Mammary epithelial cell (primary cell): ENCODE measurements around the genes DOK7 and EVC.

DNA sequence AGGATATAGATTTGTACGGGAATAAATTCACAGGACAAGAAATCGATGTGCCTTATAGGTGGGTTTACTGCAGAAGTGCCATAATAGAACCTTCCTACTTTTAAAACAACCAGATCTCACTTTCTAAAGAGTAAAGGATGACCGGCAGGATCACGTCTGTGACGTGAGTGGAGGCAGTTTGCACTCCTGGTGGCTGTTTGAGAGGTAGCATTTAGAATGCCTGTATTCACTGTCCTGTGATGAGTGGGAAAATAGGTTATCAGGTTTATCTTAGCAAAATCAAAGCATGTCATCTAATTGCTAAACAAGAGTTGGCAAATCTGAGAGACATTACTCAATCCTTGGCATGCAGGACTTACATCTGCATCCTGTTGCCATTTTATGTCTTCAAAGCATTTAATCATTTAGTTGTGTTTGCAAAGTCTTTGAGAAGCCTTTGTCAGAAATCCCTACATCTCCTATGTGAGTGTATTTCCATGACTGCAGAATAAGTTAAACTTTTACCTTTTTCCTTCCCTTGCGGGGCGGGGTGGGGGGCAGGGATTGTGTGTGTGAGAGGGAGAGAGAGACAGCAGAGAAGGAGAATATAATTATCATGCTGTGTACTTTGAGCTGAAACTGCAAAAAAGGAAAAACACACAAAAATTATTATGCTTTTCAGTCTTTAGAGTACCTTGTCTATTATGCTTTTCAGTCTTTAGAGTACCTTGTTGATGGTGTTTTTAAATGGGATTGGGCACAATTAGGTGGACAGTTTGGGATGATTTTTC is 41.4 kb upstream of the MSANTD1 start:
- CAGE, long polyA plus RNA: no peak
- RRBS: no CpG with 5 or more reads among the region's 7 CpGs

- CAGE, long polyA plus RNA: no peak
- RRBS: no CpG with 5 or more reads among the region's 15 CpGs
These were observed 2.2 kb downstream of the MSANTD1 start for GRCh38 chr4:3251040-3251579.

- CAGE, long polyA plus RNA: no peak
- RRBS: 86% methylated on average over 4 of the region's 44 CpGs
These were observed 7.3 kb upstream of the RGS12 start for GRCh38 chr4:3285292-3286194.

GRCh38 chr4:3320184-3321330 is 27.7 kb downstream of the RGS12 start:
- CAGE, long polyA plus RNA: no peak
- RRBS: no CpG with 5 or more reads among the region's 29 CpGs

DNA sequence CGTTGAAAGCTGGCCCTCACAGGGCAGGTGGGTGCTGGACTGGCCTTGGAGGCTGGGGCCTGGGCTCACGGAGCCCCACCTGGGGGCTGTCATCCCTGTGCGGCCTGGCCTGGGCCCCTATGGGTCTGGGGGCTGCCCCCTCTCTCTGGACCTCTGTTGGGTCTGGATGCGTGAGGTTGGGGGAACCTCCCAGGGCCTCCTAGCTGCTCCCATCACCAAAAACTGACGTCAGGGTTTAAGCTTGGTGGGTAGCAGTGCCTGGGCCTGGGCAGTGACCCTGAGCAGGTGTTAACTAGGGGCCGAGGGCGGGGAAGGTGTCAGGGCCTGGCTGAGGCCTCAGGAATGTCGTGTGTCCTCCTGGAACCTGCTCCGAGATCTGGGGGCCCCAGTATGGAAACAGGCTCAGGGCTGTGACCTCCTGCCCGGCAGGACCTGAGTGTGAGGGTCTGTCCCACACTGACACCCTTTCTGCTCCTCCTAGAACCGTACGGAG is 529 bp downstream of the HGFAC start:
- CAGE, long polyA plus RNA: no peak
- RRBS: no CpG with 5 or more reads among the region's 12 CpGs

GRCh38 chr4:3461161-3462019 is 1.7 kb upstream of the DOK7 start:
- CAGE, long polyA plus RNA: no peak
- RRBS: 5% methylated on average over 2 of the region's 19 CpGs

- CAGE, long polyA plus RNA: no peak
- RRBS: 2% methylated on average over 9 of the region's 74 CpGs
These were observed at the start of gene DOK7 for GRCh38 chr4:3462788-3463616. Gene DOK7 (plus strand): TSS chr4:3463306.

DNA sequence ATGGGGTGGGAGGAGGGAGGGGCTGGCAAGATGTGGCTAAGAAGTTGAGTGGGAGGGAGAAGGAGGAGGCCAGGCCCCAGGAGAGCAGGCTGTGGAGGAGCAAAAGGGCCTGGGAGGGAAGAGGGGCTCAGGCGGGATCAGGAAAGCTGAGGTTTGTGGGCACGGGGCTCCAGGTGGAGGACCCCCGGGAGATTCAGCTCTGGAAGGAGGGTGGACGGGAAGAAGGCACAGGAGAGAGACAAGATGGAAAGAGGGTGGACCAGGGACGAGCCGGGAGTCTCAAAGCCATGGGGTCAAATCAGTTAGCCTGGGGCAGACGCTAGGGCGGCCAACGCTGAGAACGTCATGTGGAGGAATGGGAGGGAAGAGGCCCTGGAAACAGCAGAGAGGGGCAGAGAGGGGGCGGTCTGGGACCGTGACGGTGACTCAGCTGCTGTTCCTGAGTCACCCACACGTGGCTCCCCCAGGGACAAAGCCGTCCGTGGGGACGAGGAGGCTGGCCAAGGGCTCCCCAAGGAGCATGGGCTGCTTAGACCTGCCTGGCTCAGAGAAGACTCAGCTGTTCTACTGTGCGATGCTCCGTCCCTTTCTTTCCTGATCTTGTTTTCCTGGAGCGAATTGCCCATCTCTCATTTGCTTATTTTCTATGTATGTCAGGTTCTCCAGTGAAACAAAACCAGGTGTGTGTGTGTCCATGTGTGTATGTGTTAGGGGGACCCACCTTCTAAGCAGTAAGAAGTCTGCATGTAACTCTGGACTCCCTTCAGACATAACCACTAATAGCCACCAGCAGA is 108.3 kb upstream of the LRPAP1 start:
- CAGE, long polyA plus RNA: no peak
- RRBS: 49% methylated on average over 4 of the region's 20 CpGs

GRCh38 chr4:3746195-3746609 is 20.0 kb upstream of the ADRA2C start:
- CAGE, long polyA plus RNA: no peak
- RRBS: no CpG with 5 or more reads among the region's 20 CpGs

GRCh38 chr4:3827852-3828295 is 61.7 kb downstream of the ADRA2C start:
- CAGE, long polyA plus RNA: no peak
- RRBS: no CpG with 5 or more reads among the region's 14 CpGs

- CAGE, long polyA plus RNA: no peak
- RRBS: no CpG with 5 or more reads among the region's 22 CpGs
These were observed 96.4 kb downstream of the ADRA2C start for GRCh38 chr4:3862507-3863042.

- CAGE, long polyA plus RNA: no peak
- RRBS: 56% methylated on average over 1 of the region's 17 CpGs
These were observed 179.4 kb downstream of the OTOP1 start for GRCh38 chr4:4047212-4047752.

DNA sequence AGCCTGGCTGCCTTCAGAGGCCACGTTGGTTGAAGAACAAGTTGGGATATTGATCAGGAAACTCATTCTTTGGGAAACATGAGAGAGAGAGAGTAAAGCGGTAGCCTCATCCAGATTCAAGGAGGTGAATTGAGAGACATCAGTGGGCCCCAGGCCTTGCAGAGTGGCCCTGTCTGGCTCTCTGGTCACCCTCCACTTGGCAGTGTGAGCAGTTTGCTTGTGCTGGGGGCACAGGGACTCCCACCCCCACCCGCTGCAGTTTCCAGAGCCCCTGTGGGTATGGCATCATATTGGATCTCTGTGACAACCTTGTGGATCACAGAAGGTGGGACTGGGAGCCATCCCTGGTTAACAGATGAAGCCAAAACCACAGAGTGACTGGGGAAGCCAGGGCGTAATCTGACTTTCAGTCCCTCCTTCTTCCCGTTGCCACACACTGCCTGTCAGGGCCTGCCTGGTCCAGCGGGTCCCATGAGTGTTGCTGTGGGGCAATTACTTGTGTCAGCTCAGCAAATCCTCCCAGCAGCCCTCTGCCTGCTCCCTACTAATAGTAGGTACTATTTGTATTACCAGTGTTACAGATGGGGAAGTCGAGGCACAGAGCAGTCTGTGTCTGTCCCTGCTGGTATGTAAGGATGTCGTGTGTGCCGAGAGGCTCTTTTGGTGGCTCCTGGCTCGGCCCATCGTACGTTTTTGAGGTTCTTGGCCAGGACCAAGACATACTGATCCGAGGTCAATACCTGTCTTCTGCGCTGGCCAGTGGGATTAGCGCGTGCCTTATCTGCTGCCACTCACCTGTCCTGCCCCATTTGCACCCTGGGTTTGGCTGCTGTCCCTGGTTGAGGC is 5.6 kb downstream of the NSG1 start:
- CAGE, long polyA plus RNA: no peak
- RRBS: no CpG with 5 or more reads among the region's 16 CpGs

GRCh38 chr4:4761297-4761650 is 98.2 kb upstream of the MSX1 start:
- CAGE, long polyA plus RNA: no peak
- RRBS: no CpG with 5 or more reads among the region's 9 CpGs

DNA sequence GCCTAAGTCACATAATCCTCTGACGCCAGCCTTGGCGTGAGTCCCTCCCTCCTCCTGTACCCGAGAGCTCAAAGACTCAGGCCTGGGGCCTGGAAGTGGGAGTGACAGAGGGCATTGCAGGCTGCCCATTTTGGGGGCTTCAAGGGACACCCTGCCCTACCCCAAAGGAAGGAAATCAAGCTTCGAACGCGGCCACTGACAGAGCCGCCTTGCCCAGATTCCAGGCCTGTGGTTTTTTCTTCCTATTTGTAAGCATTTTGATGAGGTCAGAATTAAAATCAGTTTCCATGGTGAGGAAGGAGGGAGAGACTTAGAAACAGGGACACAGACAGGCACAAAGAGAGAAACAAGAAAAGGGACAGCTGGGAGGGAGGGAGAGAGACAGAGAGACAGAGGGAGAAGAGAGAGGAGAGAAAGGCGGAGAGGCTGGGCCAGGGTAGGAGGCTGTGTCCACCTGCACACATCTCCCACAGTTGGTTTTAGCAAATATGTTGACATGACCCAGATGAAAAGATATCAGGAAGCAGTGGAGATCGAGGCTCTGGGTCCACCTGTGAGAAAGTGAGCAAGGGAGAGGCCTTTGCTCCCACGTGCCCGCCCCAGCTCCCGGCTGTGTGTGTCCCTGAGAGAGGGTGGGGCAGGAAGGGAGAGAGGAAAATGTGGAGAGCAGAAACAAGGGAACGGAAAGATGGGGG is 20.8 kb upstream of the MSX1 start:
- CAGE, long polyA plus RNA: no peak
- RRBS: no CpG with 5 or more reads among the region's 13 CpGs

DNA sequence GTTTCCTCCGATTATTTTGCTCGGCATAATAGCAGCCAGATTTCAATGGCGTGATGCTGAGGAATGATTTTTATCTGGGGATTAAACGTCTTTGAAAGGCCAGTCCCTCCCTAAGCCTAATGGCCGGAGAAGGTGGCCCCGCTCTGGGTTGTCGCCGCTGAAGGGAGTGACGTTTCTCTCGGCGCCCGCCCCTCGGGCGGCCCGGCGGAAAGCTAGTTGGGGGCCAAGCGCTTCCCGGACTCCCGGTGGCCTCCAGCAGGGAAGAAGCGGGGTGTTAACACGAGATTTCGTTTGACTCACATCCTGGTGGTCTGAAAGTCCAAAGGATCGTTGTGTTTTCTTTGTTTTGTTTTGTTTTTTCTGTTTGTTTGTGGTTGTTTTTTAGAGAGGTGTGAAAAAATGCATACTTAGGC is 1.7 kb downstream of the MSX1 start:
- CAGE, long polyA plus RNA: no peak
- RRBS: 46% methylated on average over 11 of the region's 23 CpGs

GRCh38 chr4:5710877-5711783 is at the start of gene EVC:
Gene EVC (plus strand): TSS chr4:5711201.
- CAGE, long polyA plus RNA: no peak
- RRBS: under 1% methylated on average over 42 of the region's 86 CpGs

DNA sequence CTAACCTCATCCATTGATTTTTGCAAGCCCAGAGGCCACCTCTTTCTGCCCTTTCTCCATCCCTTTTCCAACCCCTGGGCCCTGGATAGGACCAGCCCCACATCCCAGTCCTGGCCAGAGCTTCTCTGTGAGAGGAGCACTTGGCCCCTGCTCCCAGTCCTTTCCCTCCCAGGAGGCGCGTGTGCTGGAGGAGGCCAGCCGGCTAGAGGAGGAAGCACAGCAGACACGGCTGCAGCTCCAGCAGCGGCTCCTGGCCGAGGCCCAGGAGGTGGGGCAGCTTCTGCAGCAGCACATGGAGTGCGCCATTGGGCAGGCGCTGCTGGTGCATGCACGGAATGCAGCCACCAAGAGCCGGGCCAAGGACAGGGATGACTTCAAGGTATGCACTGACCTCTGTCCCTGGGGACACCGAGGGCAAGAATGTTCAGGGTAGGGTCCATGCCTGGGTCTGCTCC is 87.4 kb downstream of the EVC start:
- CAGE, long polyA plus RNA: no peak
- RRBS: no CpG with 5 or more reads among the region's 11 CpGs

GRCh38 chr4:6072277-6072802 is 128.0 kb downstream of the JAKMIP1 start:
- CAGE, long polyA plus RNA: no peak
- RRBS: no CpG with 5 or more reads among the region's 7 CpGs

DNA sequence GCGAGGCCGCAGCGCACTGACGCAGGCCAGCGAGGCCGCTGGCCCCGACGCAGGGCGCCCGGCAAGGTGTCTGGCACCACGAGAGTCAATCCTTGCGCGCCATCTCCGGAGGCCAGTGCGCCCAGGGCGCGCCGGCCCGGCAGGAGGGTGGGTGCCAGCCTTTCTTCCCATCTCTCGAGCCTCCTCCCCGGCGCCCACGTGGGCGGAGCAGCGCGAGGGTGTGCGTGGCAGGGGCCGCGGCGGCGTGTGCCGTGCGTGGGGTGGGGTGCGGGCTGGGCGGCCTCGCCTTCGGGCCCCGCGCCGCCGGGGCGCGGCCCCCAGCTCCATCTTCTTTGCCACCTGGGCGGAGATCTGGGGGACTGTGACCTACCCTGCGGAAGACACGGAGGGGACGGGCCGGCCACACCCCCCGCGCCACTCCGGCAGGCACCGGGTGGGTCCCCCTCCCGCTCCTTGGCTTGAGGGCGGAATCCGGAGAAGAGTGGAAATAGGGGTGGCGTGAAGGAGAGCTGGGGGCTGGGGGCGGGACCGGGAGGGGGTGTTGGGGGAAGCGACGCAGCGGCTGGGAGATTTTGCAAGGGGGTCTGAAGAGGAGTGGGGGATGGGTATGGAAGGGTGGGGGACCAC is 801 bp downstream of the JAKMIP1 start:
- CAGE, long polyA plus RNA: no peak
- RRBS: 8% methylated on average over 19 of the region's 61 CpGs